Subcutaneous adipose tissue (tissue), 3 donors: ENCODE measurements around a stretch of chr9.

DNA sequence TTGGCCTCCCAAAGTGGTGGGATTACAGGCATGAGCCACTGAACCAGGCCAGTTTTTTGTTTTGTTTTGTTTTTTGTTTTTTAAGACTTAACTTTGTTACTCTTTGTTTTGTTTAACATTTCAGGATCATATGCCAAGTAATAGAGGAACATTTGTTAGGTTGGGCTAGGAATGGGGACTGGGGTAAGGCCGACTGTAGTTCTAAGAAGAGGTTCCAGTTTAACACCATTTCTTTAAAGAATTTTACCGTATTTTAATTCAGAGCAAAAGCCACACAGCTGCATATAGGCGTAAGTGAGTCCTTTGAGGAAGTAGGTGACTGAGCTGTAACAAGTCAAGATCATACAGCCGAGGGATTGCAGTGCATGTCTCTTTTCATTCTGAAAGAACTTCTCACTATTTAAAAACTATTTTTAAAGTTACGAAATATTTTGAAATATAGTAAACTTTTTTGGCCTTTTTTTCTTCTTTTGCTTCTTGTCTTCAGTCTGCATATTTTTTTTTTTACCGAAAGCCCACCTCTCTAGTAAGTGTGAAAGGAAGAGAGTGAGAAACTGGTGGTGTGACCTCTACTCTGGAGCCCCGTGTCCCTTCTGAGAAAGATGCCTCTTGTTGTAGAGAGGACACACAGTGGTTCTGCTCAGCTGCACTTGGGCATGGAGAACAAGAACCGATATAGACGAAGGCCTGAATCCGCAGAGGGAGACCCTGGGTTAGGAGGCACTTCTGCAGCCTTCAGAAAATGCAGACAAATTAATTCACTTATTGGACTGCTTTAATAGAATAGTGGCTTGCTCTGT, 58.9 kb upstream of the FAM120AOS start:
- PRO-cap: no peak
- RAMPAGE, long total RNA, 3 experiments: no peak in any of the 3 experiments

- PRO-cap: no peak
- RAMPAGE, long total RNA, 3 experiments: no peak in any of the 3 experiments
Measured at GRCh38 chr9:93556182-93556708, 20.1 kb upstream of the PHF2 start.

DNA sequence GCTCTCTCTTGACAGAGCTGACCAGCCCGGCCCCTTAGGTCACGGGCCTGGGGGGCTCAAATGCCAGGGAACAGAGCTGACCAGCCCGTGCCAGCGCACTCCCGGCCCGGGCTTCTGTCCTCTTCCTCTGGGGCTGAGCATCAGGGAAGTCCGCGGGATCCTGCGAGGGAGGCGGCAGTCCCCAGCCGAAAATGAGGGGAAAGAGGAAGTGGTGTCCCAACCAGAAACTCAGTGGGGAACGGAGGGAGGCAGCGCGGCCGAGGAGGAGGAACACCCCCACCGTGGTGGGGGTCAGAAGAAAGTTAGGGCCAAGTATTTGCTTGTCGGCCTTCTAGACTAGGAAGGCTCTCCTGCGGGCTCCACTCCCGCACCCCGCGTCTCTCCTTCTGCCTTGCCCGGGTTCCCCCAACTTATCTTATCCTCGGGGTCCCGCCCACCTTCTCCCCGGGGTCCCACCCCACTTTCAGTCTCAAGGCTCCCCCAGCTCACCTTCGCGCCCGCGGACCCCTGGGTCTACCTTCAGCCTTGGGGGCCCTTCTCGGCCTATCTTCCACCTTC, 632 bp upstream of the PHF2 start:
- PRO-cap: bidirectional peak, plus-strand start at position 223 of the sequence, minus-strand start at position 193 of the sequence; bidirectional peak, plus-strand start outside the sequence, minus-strand start at position 388 of the sequence
- RAMPAGE, long total RNA, 3 experiments: no peak in any of the 3 experiments

DNA sequence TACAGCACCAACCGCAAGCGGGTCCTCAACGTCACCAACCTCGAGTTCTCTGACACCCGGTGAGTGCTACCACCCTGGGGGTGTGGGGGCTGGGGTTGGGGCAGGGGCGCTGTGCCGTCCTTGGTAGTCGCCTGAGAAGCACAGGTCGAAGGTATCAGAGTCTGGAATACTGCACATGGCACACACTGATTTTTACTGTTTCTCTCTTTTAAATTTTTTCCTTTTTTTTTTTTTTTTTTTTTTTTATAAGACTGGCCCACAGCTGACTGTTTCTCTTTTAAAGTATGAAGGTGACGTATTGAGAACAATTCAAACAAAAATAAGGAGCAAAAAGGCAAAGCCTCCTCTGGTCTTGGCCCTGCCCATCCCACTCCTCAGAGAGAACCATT, 72.8 kb downstream of the PHF2 start:
- PRO-cap: no peak
- RAMPAGE, long total RNA, 3 experiments: no peak in any of the 3 experiments

- PRO-cap: no peak
- RAMPAGE, long total RNA, 3 experiments: start-site peak on the plus strand in 1 of 3 experiments, at chr9:93677801-93677977 at its widest, 27 reads per replicate
Measured at GRCh38 chr9:93677664-93678418, 101.5 kb downstream of the PHF2 start.

DNA sequence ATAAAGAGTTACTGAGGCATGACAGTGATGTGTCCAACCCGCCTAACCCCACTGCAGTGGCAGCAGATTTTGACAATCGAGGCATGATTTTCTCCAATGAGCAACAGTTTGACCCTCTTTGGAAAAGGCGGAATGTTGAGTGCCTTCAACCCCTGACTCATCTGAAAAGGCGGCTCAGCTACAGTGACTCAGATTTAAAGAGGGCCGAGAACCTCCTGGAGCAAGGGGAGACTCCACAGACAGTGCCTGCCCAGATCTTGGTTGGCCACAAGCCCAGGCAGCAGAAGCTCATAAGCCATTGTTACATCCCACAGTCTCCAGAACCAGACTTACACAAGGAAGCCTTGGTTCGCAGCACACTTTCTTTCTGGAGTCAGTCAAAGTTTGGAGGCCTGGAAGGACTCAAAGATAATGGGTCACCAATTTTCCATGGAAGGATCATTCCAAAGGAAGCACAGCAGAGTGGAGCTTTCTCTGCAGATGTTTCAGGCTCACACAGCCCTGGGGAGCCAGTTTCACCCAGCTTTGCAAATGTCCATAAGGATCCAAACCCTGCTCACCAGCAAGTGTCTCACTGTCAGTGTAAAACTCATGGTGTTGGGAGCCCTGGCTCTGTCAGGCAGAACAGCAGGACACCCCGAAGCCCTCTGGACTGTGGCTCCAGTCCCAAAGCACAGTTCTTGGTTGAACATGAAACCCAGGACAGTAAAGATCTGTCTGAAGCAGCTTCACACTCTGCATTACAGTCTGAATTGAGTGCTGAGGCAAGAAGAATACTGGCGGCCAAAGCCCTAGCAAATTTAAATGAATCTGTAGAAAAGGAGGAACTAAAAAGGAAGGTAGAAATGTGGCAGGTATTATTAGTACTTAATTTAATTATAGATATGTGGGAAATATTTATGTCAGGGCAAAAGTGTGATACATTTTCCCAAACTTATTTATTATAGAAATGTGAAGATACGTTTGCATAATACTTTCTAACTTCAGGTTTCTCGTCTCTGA, 13.8 kb downstream of the PTPDC1 start:
- PRO-cap: no peak
- RAMPAGE, long total RNA, 3 experiments: no peak in any of the 3 experiments

- PRO-cap: no peak
- RAMPAGE, long total RNA, 3 experiments: start-site peak on the plus strand in 1 of 3 experiments, at chr9:94459943-94460103 at its widest, 13 reads per replicate
Measured at GRCh38 chr9:94459927-94460484, 85.6 kb downstream of the MFSD14B start.

GRCh38 chr9:94553885-94554337, 39.7 kb downstream of the FBP2 start:
- PRO-cap: no peak
- RAMPAGE, long total RNA, 3 experiments: no peak in any of the 3 experiments

DNA sequence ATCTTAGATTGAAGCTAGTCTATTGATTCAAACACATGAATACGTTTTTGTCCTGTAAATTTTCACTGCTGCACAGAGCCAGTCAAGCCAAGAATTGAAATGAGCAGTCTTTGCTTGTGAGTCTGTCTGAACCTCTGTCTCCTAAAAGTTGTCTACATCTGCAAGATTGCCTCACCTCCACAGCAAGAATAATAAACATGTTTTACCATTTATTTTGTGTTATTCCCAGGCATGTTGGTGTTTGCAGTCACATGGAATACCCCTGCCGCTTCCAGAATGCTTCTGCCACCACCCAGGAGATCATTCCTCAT, 74.0 kb downstream of the AOPEP start:
- PRO-cap: no peak
- RAMPAGE, long total RNA, 3 experiments: no peak in any of the 3 experiments

DNA sequence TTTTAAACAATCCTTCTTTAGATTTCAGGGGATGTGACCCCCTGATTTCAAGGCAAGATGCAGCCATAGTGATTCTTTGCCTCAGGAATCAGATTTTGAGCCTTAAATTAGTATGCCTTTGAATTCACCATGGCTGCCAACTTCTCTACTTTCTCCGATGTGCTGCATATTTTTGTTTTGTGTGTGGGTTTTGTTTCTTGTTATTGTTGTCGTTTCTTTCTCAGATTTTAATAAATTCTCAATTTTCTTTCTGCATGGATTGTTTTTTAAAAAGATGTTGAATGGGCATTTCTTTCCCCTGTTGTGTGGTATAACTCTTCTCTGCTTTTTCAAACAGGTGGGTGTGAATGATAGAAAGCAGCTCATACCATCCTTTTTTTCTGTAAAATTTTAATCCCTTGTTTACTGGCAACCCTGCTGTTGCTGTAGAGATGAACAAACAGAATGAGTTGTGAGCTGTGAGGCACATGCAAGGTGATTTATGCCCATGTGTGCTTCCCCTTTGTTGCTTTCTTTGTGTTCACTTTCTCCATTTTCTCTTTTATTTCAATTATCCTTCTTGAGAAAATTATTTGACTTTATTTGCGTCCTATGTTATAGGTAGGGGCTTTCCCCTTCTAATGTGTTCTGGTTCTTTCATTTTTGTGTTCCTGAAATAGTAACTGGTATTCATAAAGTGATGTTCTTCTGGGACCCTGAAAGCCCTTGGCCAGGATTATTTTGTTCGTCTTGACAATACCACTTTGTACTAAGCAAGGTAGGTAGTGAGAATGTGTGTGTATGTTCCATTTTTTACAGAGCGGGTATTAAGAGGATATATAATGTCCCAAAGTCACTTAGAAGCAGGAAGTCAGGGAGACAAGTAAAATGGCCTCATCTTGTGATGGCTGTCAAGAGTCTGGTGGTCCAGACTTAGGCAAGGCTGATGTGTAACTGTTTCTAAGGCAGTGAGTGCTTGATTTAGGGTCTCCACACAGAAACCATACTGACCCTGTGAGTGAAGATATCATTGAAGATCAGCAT, 79.9 kb downstream of the AOPEP start:
- PRO-cap: no peak
- RAMPAGE, long total RNA, 3 experiments: no peak in any of the 3 experiments

- PRO-cap: no peak
- RAMPAGE, long total RNA, 3 experiments: no peak in any of the 3 experiments
Measured at GRCh38 chr9:94870812-94871518, 144.5 kb downstream of the AOPEP start.

- PRO-cap: no peak
- RAMPAGE, long total RNA, 3 experiments: no peak in any of the 3 experiments
Measured at GRCh38 chr9:94976090-94976561, 249.6 kb downstream of the AOPEP start.

GRCh38 chr9:94988784-94989094, 262.2 kb downstream of the AOPEP start:
- PRO-cap: no peak
- RAMPAGE, long total RNA, 3 experiments: no peak in any of the 3 experiments

GRCh38 chr9:94991982-94992452, 265.5 kb downstream of the AOPEP start:
- PRO-cap: no peak
- RAMPAGE, long total RNA, 3 experiments: no peak in any of the 3 experiments

GRCh38 chr9:95012105-95012697, 285.7 kb downstream of the AOPEP start:
- PRO-cap: no peak
- RAMPAGE, long total RNA, 3 experiments: no peak in any of the 3 experiments

- PRO-cap: no peak
- RAMPAGE, long total RNA, 3 experiments: no peak in any of the 3 experiments
Measured at GRCh38 chr9:95034478-95035085, 282.9 kb downstream of the FANCC start.

DNA sequence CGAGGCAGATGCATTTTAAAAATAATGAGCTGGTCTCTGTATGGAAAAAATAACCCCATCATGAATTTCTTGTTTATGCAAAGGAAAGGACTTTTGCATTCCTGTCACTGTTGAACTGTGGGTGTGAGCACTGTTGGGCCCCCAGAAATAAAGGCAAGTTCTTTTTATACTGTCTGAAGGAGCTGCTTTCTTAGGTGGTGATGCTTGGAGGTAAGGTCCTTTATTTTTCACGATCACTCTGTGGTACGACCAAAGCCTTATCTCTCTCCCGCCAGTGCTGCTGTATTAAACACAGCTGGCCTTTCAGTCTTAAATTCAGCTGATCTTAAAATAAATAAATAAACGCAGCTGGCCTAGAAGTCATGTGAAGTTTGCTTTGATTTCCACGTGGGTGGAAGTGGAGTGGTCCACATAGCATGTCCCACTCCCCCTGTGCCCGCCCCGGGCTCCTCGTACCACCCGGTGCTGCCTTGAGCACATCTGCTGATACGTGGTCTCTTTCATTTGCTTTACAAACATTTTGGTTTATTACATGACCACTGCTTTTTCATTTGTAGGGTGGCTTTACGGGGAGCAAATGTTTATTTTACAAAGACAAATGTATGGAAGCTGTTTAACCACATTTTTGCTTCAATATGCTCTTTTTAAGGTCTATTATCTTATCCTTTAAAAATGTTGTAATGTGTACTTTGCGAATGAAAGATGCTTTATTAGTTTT, 260.4 kb downstream of the FANCC start:
- PRO-cap: no peak
- RAMPAGE, long total RNA, 3 experiments: no peak in any of the 3 experiments

- PRO-cap: no peak
- RAMPAGE, long total RNA, 3 experiments: start-site peak on the plus strand in 1 of 3 experiments, at chr9:95063857-95064079 at its widest, 7 reads per replicate
Measured at GRCh38 chr9:95063623-95064286, 253.8 kb downstream of the FANCC start.

DNA sequence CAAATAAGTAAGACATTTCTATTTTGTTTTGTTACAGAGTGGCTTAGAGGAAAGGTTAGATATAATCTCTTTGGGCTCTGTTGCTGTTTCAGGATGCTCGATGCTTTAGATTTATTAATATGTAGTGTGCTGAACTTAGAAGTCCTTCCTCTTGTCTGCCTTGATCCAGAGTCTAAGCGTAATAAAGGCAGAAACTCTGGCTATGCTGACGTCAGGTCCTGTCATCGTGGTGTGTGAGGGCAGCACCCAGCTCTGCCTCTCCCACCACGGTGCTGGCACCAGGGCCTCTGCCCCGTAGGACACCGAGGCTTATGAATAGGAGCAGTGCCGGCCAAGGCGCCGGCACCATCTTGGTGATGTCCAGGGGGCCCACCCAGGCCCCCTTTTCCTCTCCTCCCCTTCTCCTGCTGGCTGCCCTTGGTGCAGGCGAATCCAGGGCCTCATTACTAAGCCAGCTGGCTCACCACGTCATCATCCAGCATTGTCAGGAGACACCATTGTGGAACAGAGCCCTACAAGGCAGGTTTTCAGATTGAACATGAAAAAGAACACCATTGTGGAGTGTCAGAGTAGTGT, 252.3 kb downstream of the FANCC start:
- PRO-cap: bidirectional peak, plus-strand start at position 318 of the sequence, minus-strand start at position 183 of the sequence
- RAMPAGE, long total RNA, 3 experiments: no peak in any of the 3 experiments

- PRO-cap: no peak
- RAMPAGE, long total RNA, 3 experiments: no peak in any of the 3 experiments
Measured at GRCh38 chr9:95101963-95102471, 215.5 kb downstream of the FANCC start.